Endothelial cell (in vitro differentiated cells): Measurements from ENCODE around the genes ART3 and CCDC158.

DNA sequence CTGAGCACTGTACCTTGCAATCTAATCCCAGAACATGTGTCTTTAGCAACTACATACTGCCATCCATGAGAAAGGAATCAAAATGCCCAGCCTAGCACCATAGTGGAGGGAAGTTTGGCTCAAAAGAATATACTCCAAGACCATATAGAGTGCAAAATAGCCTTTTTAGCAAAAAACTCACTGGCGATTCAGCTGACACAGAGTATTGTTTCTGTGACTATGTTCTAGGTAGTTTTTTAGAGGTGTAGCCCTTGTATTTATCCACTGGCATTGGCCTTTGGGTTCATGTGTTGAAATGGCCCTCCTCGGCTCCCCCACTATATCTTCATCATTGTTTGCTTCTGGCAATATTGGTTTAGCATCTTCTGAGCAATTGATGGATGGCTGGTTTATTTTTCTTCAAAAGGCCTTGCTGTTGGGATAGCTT, 27.6 kb downstream of the AREG start:
- PRO-cap = no peak

- PRO-cap = no peak
These were observed 49.7 kb upstream of the PARM1 start for GRCh38 chr4:74883004-74883731.

DNA sequence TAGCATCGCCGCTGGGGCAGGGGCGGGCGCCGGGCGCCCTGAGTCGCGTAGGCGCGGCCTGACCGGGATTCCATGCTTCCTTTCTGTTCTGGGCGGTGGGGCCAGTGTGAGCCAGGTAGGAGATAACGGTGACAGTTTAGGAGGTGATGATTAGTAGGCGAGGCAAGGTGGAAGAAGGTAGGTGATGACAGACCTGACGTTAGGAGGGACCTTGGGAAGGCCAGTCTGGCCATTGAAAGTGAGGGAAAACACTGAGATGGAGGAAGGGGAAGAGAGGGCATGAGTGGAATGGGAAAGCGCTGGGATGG, 457 bp upstream of the CDKL2 start:
- PRO-cap = no peak

- PRO-cap = no peak
These were observed 4.3 kb downstream of the G3BP2 start for GRCh38 chr4:75668818-75669331.

- PRO-cap = unidirectional peak, plus-strand start at chr4:75672447; bidirectional peak, plus-strand start at chr4:75672579, minus-strand start at chr4:75672687; bidirectional peak, plus-strand start at chr4:75672856, minus-strand start at chr4:75672853
These were observed 736 bp downstream of the G3BP2 start for GRCh38 chr4:75672348-75673002.

DNA sequence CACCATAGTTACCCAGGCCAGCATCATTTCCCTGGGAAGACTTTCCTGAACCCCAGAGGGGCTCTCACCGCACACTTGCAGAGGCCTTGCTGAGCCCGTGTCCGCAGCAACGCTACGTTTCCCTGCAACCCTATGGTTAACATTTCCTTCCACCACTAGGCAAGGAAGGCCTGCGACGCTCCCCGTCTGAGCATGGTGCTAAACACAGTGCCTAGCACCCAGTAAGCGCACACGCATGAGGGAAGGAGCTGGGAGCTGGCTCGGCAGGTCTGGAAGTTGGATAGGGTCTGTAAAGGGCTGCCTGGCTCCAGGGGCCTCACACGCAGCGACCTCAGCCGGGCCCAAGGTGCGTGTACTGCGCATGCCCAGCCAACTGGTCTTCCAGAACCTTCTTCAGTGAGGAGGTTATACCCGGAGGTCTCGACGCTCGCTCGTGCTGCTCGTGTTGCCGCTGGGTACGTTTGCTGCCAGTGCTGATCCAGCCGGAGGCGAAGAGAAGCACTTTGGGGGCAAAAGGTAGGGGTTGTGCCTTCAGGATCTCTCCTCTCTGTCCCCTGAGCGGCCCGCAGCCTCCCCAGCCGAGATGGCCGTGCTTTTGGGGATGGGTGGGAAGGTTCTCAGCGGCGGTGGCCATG, 3.6 kb upstream of the CXCL9 start:
- PRO-cap = no peak

- PRO-cap = no peak
These were observed at the start of gene ART3 for GRCh38 chr4:76074094-76075020. Gene ART3, plus strand, starts transcription at chr4:76074709.

GRCh38 chr4:76212466-76212667, 1.3 kb downstream of the SCARB2 start:
- PRO-cap = no peak

GRCh38 chr4:76216869-76217829, 3.5 kb upstream of the SCARB2 start:
- PRO-cap = no peak

DNA sequence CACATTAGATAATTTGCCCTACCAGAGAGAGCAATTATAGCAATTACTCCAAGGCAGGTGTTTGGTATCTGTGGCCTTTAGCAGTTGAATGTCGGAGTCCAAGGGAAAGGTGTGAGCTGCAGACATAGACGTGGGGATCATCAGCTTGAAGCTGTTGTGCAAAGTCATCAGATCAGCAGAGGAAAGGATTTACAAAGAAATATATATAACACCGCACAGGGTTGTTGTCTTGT, 1.0 kb upstream of the STBD1 start:
- PRO-cap = no peak

DNA sequence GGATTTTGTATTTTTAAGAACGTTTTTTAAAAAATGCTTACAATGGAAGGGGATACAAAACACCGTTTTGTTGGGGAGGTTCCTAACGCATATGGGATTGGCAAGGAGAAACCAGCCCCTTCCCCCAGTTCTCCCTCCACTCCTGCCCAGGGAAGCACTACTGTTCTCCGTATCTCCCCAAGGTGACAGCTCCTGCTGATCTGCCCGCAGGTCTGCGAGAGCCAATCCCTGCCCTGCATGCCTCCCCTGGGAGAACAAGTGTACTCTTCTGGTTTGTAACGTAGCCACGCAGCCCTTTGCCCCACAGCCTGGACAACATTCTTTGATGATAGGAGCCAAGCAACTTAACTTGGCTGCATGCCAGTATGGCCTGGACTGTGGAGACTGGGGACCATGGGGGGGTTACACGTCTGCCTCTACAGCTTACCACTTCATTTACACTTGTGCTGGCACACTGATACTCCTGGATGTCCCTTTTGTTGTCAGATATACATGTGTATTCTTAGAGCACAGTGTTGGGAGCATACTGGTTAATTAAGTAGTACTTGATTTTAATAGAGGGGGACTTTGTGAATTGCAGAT, 2.0 kb downstream of the STBD1 start:
- PRO-cap = no peak

GRCh38 chr4:76420854-76422026, at the start of gene CCDC158:
Gene CCDC158, minus strand, starts transcription at chr4:76421141.
- PRO-cap = no peak

DNA sequence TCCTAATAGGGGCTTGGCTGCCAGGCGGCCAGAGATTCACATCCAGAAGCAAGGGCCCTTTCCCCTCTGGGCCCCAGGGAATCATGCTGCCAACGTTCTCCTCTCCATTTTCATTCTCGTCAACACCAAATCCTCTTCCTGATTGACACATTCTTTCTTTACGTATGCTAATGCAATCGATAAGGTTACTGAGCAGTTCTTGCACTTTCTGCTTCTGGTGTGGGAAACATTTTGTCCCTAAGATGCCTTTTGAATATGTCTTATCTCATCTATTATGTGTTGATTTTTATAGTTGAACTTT, 123.8 kb downstream of the SHROOM3 start:
- PRO-cap = no peak

DNA sequence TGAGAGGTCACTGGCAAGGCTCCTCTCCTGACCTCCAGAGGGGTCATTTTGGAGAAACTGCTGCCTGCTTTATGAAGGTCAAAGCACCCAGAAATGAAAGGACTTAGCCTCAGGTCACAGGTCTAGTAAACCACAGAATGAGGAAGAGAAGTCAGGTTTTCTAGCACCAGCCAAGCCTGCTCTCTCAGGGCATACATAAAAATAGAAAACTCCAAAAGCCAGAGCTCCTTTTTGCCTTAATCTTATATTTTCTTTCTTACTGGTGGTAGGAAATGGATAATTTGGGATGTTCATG, 134.2 kb downstream of the SHROOM3 start:
- PRO-cap = no peak

DNA sequence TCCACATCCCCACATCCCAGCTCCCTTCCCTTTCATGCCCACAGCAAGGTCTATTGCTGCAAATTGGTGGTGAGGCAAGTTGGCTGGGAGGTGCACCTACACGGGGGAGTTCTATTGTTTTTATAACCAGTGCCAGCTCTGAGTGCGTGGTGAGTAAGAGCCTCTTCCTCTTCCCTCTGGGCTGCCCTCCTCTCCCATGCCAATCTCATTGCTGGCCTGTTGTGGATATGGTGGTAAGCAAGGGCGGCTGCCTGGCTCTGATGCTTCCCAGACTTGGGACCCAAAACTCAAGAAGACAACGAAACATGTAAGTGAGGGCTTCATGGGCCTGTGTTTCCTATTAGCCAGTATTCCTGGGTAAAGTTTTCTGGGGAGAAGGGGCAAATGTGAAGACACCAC, 204.3 kb downstream of the SHROOM3 start:
- PRO-cap = no peak

DNA sequence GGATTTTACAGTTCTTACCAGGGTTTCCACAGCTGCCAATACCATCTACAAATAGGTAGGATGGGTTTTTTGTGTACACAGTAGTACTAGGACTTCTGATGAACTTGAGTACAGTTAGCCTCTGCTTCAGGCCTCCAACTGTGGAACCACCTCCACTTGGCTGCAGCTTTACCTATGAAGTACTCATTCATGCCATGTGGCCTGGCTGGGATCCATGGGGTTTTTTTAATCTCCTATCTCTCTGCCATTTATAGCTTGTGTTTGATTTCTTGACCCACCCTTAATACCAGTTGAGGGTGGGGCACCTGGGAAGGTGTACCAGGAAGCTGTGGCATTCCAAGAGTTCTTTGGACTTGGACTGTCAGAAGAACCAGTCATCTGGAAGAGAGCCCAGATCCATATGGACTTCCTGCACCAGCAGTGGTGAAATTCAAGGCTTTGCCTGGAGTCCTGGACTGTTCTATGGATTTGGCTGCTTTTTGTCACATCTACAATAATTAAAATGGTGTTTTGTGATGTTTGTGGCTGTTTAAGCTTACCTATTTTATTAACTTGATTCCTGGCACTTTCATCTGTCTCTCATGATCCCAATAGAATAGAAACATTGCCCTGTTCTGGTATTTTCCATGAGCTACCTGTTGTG, 230.2 kb downstream of the SHROOM3 start:
- PRO-cap = no peak

- PRO-cap = no peak
These were observed 231.0 kb downstream of the SOWAHB start for GRCh38 chr4:76666916-76667386.

- PRO-cap = no peak
These were observed 208.1 kb downstream of the SOWAHB start for GRCh38 chr4:76689891-76690250.

DNA sequence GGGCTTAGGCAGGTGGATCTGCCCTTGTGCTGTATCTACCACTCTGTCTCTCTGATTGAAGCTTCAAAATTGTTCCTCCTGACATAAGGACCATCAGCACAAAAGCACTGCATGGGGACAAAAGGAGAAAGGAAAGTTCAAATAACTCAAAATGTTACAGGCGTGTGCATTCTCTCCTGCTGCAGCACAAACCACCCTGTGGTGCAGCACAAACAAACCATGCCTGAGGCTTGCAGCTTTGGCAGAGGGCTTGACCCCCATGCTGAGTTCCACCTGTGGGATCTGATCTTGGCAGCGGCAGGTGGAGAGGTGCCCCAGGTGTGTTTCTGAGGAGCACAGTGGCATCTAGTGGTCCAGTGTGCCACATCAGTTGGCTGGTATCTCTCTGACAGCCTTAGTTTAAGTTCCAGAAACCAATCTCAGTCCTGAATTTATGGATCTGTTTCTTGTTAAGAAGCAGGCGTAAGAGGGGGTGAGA, 164.6 kb downstream of the SOWAHB start:
- PRO-cap = no peak

DNA sequence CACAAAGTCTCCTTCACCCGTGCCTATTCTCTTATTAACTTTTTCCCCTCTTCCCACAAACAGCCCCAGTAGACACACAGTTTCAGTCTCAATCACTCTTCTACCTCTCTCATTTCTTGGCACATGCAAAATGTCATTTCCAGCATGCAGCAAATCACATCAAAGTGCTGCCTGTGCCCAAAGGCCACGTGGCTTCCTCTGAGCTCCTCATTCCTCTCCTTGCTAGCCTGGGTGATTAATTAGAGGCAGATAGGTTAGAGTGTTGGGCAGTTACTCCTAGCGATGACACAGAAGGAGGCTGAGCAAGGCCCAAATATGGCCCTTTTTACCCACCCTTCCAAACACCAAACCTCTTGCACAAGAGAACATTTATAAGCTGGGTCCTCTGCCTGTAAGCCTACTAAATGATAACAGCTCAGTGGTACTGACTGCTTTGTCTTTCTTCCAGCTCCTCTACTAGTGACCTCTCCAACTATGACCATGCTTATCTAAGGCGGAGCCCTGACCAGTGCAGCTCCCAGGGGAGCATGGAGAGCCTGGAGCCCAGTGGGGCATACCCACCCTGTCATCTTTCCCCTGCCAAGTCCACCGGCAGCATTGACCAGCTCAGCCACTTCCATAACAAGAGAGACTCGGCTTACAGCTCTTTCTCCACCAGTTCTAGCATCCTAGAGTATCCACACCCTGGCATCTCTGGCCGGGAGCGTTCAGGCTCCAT, 159.5 kb downstream of the SOWAHB start:
- PRO-cap = no peak